ENCODE measurements around a stretch of chr1.

- PRO-cap = no peak
These were observed 6.7 kb downstream of the LEPR start for GRCh38 chr1:65427064-65427653.

DNA sequence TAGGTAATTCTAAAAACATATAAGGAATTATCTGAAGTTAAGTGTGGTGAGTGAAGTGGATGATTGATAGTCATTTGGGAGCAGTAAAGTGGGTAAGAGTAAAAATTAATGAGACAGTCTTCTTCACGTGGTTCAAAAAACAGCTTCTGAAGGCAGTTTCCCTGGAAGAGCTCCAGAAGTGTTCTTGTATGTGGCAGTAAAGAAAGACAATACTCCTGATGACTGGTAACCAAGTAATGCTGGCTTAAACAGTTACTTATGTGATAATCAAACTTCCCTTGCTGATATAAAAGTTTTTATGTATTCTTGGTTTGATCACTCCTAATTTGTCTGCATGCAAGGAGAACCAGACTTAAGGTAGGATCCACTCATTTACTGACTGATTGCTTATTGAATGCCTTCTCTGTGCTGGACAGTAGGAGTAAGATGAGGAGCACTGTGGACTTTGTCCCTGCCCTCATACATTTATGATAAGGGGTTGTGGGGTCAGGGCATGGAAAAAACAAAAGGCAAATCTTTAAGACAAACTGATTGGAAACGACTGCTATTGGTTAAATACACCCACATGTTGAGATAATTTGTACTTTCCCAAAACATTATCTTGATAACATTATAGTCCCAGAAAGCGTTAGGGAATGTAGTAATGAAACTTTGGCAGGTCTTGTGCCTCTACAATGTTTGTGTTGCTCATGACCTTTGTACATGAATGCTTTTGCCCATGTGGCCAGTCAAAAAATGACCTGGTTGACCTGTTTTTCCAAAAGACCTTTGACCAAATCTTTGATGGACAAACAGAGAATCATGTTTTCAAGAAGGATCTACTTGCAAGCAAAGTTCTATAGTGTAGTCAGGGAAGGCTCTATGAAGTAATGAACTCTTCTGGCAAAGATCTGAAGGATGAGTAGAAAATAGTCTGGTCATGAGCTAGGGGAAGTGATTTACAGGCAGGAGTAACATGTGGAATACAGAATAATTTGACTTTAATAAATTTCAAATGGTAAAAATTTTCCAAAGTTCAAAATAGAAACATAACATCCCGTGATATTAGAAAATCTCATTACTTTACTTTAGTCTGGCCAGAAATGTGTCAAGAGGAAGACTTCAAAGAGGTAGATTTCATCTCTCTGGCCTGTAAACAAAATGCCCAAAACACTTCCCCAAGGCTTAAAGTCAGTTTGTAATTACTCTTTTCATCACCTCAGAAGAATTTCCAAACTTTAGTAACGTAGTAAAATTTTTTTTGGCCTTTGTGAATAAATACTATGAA is 50.8 kb downstream of the LEPR start:
- PRO-cap = no peak

DNA sequence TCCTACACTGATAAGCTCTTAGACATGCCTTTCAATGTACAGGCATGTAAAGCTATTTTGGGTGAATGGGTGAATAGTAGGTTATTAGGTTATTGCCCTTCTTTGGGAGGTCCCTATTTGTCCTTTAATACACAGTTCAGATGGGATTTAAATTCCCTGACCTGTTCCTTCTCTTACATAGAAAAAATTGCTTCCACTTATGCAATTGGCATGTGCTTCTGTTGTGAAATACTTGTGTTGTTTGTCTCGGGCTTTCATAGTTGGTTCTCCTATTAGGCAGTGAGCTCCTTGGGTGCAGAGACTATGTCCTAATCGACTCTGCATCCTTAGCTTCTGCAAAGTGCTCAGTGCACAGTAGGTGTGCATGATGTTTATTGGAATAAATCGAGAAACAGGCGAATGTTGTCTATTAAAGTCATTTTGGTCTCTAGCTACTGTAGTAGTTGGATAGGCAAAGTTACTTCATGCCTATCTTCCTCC is 1.3 kb upstream of the PDE4B start:
- PRO-cap = no peak

GRCh38 chr1:66278156-66278934 is 255.6 kb upstream of the SGIP1 start:
- PRO-cap = no peak

- PRO-cap = no peak
These were observed 217.3 kb upstream of the SGIP1 start for GRCh38 chr1:66316417-66317359.

GRCh38 chr1:66342745-66343068 is 191.2 kb upstream of the SGIP1 start:
- PRO-cap = no peak

DNA sequence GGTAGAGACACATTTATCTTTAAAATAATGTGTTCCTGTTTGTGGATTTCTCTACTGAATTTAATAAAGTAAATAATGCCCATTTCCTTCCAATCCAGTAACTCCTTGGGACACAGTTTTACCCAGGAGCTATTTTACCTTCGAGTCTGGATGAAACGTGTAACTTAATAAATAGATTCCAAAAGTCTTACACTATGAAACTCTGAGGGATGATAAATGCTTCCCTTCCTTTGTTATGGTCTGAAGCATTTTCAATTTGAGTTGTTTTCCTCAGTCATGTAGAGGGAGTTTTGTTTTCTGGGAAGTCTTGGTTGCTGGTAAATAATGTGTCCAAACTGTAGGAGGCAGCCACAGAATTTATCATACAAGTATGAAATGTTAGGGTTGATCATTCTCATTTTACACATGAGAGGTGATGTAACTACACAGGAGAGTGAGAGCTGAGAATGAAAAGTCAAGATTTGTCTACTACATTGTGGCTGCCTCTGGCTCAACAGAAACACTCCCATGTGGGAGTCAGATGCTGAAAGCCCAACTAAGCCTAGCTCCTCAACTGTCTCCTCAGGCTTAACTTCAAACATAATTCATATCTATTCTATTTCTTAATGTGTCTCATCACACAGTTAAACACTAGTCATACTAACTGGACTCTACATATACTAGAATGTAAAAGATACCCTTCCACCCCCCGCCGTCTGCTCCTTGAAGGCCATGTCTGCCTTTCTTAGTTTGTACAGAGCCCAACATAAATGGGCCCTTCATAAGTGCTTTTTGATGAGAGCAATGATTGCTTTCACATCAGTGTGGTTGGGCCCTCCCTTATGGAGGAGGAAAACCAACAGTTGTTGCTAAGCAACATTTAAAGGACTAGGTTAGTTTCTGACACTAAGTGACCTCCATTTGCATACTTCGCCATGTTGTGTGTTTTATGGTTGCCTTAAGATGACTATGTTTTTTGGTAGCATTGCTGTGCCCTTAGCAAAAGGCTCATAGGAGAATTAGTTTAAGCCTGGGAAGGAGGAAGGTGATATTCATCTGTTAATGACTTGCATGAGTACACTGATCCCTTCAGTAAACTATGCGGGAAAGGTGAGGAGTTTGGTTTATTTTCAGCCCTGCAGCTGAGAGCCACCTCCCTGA is 182.3 kb upstream of the SGIP1 start:
- PRO-cap = unidirectional peak, plus-strand start at position 394 of the sequence

DNA sequence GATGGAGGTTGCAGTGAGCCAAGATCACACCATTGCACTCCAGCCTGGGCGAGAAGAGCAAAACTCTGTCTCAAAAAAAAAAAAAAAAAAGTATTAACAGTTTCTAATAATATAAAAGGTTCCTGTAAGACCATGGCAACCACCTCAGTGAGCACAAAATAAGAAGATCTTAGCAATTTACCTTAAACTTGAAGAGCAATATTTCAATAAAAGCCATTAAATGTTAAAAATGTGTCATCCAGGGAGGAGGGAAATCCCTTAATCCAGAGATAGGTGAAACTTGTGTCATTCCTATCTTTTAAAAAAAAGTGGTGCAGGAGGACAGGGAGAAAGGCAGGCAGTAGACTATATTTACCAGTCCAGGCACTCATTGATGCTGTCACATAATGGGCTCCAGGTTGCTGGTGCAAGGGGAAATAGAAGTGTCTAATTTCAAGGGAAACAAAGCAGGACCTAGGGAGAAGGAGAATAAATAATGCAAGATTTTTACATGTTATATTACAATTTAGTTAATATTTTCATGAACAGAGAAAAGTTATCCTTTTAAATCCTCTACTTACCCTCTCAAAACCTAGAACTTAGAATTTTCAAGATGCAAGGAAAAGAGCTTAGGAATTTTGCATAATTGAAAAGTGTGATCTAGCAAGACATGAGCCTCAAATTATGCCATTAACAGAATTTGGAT is 175.2 kb upstream of the SGIP1 start:
- PRO-cap = no peak

DNA sequence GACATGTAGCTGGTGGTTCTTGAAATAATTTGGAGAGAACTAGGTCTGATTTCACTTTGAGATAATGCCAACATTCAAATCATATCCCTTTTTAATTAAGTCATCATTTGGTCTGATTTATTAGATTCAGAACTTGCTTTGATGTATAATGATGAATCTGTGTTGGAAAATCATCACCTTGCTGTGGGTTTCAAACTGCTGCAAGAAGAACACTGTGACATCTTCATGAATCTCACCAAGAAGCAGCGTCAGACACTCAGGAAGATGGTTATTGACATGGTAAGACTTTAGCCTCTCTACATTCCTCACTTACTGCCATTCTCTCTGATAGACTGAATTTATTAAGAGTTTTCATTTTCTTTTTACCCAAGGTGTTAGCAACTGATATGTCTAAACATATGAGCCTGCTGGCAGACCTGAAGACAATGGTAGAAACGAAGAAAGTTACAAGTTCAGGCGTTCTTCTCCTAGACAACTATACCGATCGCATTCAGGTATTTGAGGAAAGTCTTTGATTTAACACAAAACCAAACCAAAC is 166.3 kb upstream of the SGIP1 start:
- PRO-cap = no peak

GRCh38 chr1:66991683-66992977 is 61.8 kb downstream of the SLC35D1 start:
- PRO-cap = no peak

DNA sequence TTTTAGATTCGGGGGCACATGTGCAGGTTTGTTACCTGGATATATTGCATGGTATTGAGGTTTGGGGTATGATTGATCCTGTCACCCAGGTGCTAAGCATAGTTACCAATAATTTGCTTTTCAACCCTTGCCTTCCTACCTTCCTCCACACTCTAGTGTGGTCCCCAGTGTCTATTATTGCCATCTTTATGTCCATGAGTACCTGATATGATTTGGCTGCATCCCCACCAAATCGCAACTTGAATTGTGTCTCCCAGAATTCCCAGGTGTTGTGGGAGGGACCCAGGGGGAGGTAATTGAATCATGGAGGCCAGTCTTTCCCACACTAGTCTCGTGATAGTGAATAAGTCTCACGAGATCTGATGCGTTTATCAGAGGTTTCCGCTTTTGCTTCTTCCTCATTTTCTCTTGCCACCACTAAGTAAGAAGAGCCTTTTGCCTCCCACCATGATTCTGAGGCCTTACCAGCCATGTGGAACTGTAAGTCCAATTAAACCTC is 41.0 kb downstream of the IL23R start:
- PRO-cap = no peak

DNA sequence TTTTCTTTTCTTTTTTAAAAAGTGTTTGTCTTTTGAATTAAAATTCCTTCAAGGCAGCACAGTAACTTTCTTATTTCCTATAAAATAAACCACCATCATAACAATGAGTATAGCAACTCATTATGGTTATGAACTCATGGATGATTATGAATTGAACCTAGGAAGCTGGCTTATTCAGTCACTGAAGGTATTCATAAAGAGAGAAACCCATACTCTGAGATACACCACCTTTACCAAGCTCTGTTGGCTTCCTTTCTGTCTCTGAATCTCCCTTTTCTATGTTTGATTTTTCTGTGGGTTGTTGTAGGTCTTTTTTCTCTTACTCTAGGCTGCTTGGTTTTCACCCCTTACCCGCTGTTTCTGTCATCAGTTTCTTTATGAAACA is 25.2 kb downstream of the IL12RB2 start:
- PRO-cap = unidirectional peak, minus-strand start at position 280 of the sequence

- PRO-cap = no peak
These were observed 49.5 kb upstream of the SERBP1 start for GRCh38 chr1:67479817-67480016.

DNA sequence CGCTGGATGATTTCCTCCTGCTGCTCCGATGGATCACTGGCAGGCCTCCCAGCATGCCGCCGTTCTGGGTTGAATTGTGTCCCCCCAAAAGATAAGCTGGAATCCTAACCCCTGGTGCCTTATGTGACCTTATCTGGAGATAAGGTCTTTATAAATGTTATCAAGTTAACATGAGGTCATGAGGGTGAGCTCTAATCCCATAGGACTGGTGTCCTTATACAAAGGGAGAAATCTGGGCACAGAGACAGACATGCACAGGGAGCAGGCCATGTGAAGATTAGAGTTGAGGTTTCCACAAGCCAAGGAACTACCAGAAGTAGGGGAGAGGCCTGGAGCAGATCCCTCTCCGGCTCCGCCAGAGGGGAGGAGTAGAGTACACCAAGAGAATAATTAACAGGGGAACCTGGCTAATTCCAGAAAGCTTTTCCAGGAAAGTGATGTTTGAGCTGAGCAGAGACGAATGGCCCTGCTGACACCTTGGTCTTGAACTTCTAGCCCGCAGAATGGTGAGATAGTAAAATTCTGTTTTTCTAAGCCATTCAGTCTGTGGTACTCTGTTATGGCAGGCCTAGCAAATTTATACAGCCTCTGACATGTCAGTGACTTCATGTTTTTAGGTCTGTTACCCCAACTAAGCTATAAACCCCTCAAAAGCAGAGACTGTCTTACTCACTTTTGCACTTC is 110.1 kb upstream of the SERBP1 start:
- PRO-cap = no peak

DNA sequence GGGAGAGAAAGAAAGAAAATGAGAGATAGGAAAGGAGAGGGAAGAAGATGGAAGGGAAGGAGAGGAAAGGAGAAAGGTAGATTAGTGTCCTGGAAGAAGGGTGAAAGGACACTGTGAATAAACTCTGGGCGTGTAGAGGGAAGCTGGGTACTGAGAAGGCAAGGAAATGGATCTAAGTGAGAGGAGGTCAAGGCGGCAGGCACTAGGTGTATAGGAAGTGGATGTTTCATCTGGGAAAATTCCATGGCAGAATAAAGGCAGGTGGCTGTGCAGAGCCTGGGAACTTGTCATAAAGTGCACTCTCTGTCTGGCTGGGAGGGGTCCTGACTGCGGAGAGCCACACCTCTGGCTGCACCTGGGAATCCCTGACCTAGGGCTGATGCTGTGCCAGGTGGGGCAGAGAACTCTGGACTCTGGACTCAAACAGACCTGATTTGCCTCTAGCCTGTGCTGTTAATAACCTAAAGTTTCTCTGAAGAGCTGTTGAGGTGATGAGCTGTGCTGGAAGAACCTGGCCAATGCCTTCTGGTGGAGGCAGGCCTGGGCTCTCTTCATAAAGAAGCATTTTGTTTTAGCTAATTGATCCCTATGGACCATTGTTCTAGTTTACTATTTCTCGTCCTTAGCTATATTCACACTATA is 53.3 kb upstream of the GADD45A start:
- PRO-cap = no peak

DNA sequence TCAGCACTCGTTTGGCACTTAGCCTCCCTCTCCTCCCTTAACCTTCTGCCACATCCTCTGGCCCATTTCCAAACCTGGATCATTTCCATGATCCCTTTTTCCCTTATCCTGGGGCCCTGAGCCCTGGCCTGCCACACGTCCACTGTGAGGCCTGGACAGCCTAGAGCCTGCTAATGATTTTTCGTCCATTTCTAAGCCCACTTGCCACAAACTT is 37.9 kb upstream of the GADD45A start:
- PRO-cap = no peak

- PRO-cap = no peak
These were observed 4.1 kb downstream of the GADD45A start for GRCh38 chr1:67688822-67689792.

DNA sequence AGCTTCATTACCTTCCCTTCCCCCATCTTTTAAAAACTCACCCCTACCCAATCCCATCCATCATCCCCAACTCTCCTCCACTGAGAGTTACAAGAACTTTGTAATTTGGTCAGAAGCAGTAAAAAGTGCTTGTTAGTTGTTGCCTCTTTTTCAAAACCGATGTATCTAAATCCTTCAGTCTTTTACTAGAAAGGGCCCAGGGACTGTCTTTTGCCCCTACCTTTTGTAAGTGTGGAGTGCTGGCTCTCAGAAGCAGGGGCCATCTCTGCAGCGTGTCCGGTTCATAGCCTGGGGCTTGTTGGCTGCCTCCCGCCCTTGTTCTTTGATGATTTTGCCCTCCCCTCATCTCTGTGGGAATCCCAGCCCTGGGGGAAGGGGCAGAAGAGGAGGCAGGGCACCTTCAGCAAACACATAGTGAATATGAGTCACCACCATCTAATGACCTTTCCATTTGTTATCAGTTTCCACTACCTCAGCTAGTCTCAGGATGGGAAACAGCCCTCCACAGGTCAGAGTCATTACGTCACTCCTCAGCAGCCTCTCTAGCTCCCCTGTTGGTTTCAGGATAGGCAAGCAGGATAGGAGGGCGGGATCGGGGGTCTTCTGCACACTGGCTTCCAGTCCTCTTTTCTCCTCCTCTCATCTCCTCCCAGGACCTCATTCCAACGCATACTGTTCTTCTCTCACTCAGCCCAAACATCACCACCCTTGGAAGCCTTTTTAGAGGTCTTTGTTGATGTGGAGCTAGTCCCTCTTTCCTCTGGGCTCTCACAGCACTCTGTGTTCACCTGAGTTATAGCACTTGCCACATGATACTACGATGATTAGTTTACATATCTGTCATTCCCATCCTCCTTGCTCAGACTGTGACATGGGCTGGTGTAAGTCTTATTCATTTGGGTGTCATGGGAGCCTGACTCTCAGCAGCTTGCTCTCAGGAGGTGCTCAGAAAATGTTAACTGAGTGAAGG is 15.8 kb downstream of the GADD45A start:
- PRO-cap = no peak

DNA sequence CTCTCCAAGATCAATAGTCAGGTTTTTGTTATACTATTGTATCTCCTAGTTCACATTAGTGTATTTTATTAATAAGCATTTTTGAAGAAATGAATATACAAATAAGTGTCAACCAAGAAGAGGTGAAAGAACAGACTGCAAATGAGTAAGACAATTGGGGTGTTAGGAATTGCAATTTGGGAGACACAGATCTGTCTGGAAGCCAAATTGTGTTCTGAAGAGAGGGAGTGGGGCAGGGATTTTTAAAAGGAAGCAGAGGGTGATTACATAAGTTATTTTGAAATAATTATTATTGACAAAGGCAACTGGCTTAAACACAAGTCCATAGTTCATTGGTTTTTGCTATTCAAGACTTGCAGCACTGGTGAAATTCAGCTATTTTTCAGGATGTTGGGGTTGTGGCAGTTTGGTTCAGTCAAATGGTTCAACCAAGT is 299.9 kb upstream of the DEPDC1 start:
- PRO-cap = no peak

GRCh38 chr1:68801311-68801741 is 304.4 kb upstream of the DEPDC1 start:
- PRO-cap = no peak